Colonic mucosa (tissue), 1 donor: ENCODE results near the genes DIABLO, ZCCHC8, RSRC2 and VPS37B.

- PRO-cap = no peak
These were observed 7.8 kb downstream of the SETD1B start for GRCh38 chr12:121811253-121812351.

GRCh38 chr12:122080393-122080891 is 1.9 kb downstream of the MLXIP start:
- PRO-cap = bidirectional peak, plus-strand start at chr12:122080679, minus-strand start at chr12:122080518

DNA sequence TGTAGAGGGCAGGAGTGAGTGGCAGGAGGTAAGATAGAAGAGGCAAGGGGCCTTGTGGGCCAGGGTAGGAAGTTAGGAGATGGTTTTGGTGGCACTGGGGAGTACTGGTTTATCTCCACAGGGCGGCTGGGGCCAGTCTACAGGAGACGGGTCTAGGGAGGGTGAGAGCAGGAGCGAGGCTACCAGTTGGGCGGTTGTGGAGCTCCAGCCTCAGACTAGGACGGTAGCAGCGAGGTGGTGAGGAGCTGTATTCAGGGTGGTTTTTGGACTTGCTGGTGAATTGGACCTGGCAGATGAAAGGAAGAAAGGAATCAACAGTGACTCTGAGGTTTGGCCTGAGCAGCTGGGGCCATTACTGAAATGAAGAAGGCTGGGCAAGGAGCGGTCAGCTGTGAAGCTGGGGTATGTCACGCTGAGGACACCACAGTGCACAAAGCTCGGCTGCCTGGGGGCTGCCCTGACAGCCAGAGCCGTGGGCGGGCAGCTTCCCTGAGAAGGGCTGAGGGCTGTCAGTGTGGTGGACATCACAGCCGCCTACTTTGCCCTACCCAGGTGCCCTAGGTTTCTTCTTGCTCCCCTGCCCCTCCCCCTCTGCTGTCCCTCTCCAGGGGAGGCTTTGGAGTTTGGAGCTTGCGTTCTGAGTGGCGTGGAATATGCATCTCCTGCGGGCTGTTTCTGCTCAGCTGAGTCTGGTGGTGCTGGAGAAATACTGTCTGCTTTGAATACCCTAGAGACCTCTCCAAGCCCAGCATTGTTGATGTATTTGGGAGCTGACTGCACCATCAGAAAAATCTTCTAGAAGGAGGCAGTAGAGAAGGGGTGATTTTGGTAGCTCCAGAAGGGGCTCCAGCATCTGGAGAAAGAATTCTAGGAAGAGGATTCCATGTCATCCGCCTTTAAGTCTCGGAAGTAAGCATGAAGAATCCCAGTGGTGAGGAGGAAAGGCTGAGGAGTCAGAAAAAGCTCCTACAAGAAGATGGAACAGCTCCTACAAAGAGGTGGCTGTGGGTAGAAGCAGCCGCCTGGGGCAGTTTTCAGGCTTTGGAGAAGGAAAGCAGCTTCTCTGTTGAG is 9.4 kb downstream of the MLXIP start:
- PRO-cap = no peak

DNA sequence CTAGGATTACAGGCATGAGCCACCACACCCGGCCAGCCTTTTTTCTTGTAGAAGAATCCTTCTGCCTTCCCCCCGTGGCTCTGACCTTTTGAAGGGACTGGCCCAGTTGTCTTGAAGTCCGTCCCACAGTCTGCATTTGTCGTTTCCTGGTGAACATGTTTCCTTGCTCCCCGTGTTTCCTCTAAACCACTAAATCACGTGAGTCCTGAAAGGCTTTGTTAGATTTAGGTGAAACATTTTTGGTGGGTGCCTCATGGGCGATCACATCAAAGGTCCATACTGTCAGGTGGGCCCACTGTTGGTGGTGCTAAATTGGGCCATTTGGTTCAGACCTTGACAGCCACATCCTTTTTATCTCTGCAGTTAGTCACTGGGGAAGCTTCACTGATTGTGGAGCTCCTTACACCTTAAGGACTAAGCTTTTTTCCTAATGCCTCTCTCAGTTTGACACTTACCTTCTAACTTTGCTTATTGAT is 26.3 kb downstream of the MLXIP start:
- PRO-cap = bidirectional peak, plus-strand start at position 128 of the sequence, minus-strand start at position 82 of the sequence

- PRO-cap = no peak
These were observed 2.7 kb downstream of the LRRC43 start for GRCh38 chr12:122185614-122185979.

DNA sequence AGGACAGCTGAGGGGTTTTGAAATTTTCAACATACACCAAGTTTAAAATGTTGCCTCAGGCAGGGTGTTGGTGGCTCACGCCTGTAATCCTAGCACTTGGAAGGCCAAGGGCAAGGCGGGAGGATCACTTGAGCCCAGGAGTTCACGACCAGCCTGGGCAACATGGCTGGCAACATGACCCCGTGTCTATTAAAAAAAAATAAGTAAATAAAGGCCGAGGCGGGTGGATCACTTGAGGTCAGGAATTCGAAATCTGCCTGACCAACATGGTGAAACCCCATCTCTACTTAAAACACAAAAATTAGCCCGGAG is 1.1 kb downstream of the DIABLO start:
- PRO-cap = no peak

DNA sequence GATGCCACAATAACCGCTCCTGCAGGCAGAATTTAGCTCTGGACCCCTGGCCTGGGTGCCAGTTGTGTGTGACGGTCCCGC is 576 bp downstream of the DIABLO start:
- PRO-cap = no peak

GRCh38 chr12:122225517-122226702 is at the start of gene DIABLO:
TSS of gene DIABLO (minus strand) at chr12:122226052.
- PRO-cap = unidirectional peak, minus-strand start at chr12:122225934; unidirectional peak, minus-strand start at chr12:122226052; unidirectional peak, plus-strand start at chr12:122226459

DNA sequence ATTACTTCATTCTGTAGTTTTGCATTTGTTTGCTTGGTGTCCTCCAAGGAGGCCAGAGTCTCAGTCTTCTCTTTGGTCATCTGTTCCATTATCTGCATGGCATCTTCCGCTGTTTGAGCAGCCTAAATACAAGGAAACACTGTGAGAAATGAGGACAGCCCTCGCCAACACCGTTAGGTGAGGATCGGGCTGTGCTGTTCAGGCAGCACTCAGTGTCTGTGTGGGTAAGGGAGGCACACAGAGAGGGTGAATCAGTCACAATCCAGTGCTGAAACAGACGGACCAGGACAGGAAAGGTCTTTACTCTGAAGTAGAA is 52.9 kb upstream of the VPS33A start:
- PRO-cap = no peak

- PRO-cap = no peak
These were observed 66.7 kb upstream of the VPS33A start for GRCh38 chr12:122332946-122333434.

DNA sequence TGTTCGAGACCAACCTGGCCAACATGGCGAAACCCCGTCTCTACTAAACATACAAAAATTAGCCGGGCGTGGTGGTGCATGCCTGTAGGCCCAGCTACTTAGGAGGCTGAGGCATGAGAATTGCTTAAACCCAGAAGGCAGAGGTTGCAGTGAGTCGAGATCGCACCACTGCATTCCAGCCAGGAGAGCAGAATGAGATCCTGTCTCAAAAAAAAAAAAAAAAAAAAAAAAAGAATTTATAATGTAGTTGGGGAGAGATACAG is 33.0 kb downstream of the CLIP1 start:
- PRO-cap = no peak

DNA sequence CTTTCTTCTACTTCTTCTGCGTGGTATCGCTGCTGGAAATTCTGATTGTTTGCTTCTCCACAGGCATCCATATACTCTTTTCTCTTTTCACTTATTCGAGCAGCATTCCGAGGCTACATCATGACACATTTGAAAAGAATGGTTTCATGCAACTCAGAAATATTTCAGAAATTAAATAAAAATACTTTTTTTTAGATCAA is 18.9 kb downstream of the ZCCHC8 start:
- PRO-cap = no peak

DNA sequence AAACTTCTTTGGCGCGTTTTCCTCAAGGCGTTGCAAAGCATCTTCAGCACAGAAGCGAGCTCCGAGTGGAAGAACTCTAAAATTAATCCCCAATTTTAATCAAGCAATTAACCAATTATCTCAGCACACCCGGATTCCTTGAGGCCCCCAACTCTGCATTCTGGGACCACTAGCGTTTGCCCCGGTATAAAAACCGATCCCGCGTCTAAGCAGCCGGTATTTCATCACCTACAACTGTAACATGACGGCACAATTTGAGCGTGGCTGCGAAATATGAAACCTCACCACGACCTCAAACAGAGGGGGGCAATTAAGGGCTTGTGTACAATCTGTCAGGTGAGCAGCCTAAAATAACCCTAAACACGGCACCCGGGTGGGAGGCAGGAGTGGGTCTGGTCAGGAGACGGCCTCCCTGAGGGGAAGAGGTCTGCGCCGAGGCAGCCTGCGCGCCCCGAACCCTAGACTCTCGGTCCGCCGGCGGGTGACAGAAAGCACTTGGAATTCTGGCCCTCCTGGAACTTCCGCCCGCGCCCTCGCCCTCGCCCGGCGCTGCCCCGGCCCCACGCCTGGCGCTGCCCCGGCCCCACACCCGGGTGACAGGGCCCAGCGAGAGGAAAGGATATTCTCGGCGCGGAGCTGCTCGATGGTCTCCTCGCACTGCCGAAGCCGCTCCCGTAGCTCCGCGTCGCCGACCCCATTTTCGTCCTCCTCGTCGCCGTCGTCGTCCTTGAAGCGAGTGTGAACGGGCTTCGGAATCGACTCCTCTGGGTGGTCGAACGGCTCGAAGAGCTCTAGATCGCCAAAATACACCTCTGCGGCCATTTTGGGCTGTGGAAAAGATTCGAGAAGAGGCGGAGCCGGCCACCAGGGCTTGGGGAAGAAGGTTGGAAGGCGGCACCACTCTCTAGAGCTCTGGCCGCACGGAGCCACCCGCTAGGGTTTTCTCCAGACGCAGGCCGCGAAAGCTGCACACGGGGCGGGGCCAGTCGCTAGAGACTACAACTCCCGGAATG is at the start of gene ZCCHC8:
Gene ZCCHC8, minus strand, starts transcription at position 914 of the 1,013 bp plus-strand sequence.
- PRO-cap = bidirectional peak, plus-strand start at position 461 of the sequence, minus-strand start at position 468 of the sequence; bidirectional peak, plus-strand start outside the sequence, minus-strand start at position 914 of the sequence

GRCh38 chr12:122516627-122517487 is 9.9 kb downstream of the RSRC2 start:
- PRO-cap = no peak

GRCh38 chr12:122526290-122527154 is at the start of gene RSRC2:
TSS of gene RSRC2 (minus strand) at chr12:122526936.
- PRO-cap = bidirectional peak, plus-strand start at chr12:122526708, minus-strand start at chr12:122526598; bidirectional peak, plus-strand start at chr12:122527281, minus-strand start at chr12:122526936

DNA sequence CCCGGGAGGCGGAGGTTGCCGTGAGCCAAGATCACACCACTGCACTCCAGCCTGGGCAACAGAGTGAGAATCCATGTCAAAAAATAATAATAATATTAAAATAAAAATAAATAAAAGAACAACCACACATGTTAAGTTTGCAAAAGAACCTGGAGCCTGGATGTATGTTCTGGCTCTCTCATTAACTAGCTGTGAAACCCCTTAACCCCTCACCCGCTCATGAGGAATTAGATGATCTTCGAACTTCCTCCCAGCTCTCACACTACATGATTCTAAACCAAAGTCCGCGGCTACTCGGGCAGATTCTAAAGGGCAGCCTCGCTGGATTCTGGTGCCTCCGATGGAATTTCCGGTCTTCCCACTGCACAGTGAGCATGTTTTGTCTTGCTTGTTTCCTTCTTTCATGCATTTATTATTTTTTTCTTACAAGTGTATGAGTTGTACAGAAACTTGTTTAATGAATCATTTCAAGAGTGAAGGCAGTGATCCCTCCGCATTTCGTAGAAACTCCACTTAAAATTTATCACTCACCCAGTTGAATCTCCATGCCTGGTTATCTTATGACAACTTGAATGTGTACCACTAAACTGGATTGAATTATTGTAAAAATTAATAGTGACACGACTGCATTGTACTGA is 4.4 kb upstream of the HCAR3 start:
- PRO-cap = no peak

DNA sequence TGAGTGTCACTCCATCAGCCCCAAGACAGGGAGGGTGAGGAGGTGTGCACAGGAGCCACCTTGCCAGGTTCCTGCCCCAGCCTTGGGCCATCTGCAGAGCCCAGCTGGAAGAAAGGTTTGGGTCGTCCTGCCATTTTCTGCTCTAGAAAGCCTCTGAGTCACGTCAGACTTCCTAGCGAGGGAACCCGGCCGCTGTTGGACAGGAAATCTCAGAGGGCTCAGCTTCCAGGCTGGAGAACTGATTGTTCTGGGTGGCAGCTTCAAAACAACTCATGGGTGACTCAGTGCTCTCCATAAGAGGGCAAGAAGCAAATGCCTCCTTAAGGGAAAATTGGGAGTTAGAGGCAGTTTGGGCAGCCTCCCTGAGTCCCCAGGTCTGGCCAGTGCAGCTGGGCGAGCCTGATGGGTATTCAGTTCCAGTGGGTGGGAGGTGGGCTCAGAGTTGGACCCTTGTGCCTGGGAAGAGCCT is 16.6 kb downstream of the HIP1R start:
- PRO-cap = unidirectional peak, plus-strand start at position 383 of the sequence

DNA sequence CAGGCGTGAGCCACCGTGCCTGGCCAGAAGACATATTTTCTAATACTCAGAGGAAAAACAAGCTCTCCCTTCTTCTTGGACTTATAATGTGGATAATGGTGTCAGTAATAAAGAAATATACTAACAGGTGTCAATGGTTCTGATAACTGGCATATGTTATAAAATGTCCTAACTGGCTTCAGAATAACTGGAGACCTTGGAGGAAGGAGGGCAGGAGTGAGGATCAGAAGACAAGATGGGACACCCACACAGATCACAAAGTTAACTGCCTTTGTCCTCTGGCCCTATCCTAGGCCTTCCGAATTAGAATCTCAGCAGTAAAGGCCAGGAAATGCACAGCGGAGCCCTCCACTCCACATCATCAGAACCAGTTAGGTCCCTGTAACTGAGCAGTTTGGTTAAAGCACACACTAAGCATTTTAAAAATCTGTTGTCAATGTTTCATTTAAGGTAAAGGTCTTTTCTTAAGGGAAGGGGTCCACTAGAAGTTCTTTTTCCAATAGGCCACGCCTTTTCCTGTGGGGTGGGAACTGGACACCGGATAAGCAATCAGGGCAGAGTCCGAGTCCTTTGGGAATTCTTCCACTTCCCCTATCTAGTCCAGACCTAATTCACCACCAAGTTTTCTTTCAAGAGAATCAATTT is 12.0 kb downstream of the VPS37B start:
- PRO-cap = bidirectional peak, plus-strand start at position 585 of the sequence, minus-strand start at position 360 of the sequence

DNA sequence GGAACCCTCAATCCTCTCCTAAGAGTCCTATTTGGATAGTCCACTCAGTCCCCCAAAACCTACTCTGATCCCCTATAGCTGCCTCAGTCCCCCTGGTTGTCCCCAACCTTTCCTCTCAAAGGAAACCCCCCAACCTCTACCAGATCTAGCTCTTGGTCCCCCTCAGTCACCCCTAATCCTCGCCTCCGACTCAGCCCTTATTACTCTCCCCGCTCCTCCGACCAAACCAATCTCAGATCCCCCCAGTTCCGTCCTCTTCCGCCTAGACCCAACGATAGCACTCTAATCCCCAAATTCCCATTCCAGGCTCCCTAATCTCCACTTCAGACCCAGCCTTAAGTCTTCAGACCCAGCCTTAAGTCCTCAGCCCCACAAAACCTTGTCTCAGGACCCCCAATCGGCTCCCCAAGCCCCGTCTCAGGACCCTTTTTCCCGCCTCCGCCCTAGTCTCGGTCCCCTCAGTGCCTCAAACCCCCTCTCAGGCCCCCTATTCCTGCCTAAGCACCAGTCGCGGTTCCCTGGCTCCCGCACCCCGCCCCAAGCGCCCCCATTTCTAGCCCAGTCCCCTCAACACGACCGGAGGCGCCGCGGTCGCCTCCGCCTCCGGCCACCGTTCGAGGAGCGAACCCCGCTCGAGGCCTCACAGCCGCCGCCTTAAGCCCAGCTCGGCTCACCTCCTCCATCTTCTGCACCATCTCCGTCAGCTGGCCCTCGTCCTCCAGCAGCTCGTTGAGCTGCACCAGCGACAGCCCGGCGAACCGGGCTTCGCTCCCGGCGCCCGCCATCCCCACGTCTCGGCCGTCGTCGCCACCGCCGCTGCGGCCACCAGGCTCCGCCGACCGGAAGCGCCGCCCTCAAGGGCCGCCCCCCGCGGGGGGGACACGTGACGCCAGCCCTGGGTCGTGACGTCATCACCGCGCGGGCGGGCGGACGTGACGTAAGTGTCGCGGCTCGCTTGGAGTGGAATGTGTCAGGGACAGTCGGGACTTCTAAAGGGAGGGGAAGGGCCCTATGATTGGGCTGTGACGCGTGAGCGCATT is at the start of gene VPS37B:
Gene VPS37B, minus strand, starts transcription at position 847 of the 1,040 bp plus-strand sequence.
- PRO-cap = bidirectional peak, plus-strand start at position 958 of the sequence, minus-strand start at position 800 of the sequence

DNA sequence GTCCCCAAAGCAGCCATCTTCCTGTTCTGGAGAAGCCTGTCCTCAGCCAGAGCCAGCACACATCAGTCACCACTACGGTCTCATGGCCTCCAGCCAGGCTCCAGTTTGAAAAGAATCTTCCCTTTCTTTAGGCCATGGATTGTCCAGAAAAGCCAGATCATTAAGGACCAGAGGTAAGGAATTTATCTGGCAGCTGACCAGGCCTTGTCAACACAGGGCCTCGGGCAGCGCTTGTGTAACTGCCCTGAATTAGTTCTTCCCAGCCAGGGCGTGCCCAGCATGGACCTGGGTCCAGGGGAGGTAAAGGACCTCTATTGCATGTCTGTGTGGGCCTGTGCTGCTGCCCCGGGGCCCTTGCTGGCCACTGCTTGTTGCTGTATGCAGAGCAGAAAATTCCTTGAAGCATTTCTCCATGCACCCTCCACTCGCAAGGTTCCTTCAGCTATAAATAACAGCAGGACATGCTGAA is 21.6 kb upstream of the VPS37B start:
- PRO-cap = no peak